ENCODE data around the gene PRDM10.

DNA sequence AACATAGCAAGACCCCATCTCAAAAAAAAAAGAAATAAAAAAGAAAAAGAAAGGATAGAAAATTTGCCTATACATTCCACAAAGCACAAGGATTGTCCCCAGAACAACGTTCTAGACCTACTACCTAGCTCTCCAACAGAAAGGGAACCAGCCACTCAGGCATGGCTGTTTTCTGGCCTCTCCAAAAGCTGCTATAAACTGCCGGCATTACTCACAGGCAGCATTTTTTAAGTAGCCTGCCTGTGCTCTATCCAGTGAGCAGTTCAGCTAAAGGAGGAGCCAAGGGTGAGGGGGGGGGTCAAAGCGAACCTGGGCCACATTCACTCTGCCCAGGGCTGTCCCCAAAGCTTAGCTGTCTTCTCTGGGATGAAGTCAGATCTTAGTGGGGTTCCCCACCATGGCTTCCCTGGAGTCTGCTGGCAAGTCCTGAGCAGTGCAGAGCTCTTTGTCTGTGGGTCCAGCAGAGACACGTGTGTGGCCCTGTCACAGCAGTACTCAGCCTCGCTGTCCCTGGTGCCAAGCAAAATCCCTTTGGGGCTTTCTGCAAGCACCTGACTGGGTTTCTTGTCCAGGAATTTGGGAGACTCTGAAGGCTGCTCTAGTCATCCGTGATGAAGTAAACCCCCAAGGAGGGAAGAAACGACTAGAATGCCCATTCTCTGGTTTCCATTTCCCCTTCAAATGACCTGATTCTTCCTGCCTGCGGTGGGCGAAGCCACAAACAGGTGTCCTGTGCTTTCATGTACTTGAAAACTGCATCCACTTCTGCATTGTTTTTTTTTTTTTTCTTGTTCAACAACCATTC lies 2.5 kb downstream of the KCNJ5 start:
- PRO-cap, 3 experiments, result no peak in any of the 3 experiments
- RRBS, result no CpG with 5 or more reads among the region's 9 CpGs

- PRO-cap, 3 experiments, result no peak in any of the 3 experiments
- RRBS, result no CpG with 5 or more reads among the region's 4 CpGs
Measured at GRCh38 chr11:128894604-128894932, 3.4 kb downstream of the KCNJ5 start.

GRCh38 chr11:129021391-129021655 lies 78.7 kb upstream of the TP53AIP1 start:
- PRO-cap, 3 experiments, result no peak in any of the 3 experiments
- RRBS, result no CpG with 5 or more reads among the region's 1 CpG

DNA sequence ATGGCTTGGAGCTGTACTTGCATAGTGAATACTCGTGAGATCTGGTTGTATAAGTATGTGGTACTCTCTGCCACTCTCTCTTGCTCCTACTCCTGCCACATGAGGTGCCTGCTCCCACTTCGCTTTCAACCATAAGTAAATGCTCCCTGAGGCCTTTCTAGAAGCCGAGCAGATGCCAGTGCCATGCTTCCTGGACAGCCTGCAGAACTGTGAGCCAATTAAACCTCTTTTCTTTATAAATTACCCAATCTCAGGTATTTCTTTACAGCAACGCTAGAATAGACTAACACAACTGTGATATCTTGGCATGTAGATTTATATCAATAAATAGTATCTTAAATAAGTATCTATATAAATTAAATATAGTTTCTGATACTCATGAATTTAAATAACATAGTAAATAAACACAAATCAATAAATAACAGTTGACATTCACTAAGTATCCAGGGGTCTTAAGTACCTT lies 88.2 kb upstream of the TP53AIP1 start:
- PRO-cap, 3 experiments, result no peak in any of the 3 experiments
- RRBS, result no CpG with 5 or more reads among the region's 4 CpGs

DNA sequence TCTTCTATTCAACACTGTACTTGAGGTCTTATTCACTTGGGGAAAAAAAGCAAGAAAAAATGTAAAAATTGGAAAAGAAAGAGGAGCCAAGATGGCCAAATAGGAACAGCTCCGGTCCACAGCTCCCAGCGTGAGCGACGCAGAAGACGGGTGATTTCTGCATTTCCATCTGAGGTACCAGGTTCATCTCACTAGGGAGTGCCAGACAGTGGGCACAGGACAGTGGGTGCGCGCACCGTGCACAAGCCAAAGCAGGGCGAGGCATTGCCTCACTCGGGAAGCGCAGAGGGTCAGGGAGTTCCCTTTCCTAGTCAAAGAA lies 18.3 kb downstream of the ARHGAP32 start:
- PRO-cap, 3 experiments, result no peak in any of the 3 experiments
- RRBS, result no CpG with 5 or more reads among the region's 11 CpGs

- PRO-cap, 3 experiments, result no peak in any of the 3 experiments
- RRBS, result no CpG with 5 or more reads among the region's 3 CpGs
Measured at GRCh38 chr11:129243551-129244005, 51.5 kb upstream of the ARHGAP32 start.

DNA sequence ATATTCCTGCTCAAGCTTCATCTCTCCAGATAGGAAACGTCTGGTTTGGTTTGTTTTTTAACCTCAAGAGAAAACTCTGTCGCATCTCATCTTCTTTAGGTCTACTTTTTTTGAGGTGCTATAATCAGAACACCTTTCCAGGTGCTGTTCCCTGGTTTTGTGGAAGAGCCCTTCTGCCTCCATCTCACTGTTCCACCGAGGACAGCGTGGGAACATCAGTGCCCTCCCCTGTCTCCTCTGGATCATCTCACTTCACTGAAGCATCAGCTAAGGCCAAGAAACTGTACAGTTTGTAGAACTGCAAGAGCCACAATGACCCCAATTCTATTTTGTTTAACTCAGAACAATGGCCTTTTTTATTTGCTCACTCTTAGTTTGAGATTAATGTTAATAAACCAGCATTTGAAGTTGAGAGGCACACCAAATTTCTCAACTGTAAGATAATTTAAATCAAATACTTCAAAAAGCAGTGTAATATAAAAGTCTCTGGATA lies 82.2 kb upstream of the ARHGAP32 start:
- PRO-cap, 3 experiments, result no peak in any of the 3 experiments
- RRBS, result no CpG with 5 or more reads among the region's 4 CpGs

GRCh38 chr11:129768318-129768816 lies 47.3 kb upstream of the TMEM45B start:
- PRO-cap, 3 experiments, result no peak in any of the 3 experiments
- RRBS, result no CpG with 5 or more reads among the region's 1 CpG

DNA sequence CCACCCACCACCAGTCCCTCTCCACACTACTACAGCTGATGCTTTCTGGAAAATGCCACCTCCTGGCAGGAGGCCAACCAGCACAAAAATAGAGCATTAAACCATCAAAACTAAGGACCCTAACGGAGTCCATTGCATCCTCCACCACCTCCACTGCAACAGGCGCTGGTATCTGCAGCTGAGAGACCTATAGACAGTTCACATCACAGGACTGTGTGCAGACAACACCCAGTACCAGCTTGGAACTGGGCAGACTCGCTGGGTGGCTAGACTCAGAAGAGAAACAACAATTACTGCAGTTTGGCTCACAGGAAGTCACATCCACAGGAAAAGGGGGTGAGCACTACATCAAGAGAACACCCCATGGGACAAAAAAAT lies 11.7 kb upstream of the TMEM45B start:
- PRO-cap, 3 experiments, result no peak in any of the 3 experiments
- RRBS, result no CpG with 5 or more reads among the region's 3 CpGs

DNA sequence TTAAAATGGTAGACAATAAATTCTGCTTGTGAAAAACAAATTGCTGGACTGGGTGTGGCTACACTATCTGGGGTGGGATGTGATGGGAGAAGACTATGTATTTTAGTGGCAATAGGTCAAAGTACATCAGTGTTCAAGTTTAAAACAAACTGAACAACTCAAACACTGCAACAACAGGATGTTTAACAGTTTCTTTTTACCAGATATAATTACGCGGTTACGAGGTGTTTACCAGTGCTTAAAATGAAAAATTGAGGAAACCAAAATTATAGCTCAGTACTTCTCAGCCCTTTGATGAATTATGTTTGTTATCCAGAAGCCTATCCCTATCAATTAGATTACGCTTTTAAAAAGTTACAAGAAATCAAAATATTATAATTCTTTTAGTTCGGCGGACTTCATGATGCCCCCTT lies 3.2 kb downstream of the PRDM10 start:
- PRO-cap, 3 experiments, result no peak in any of the 3 experiments
- RRBS, result no CpG with 5 or more reads among the region's 6 CpGs

DNA sequence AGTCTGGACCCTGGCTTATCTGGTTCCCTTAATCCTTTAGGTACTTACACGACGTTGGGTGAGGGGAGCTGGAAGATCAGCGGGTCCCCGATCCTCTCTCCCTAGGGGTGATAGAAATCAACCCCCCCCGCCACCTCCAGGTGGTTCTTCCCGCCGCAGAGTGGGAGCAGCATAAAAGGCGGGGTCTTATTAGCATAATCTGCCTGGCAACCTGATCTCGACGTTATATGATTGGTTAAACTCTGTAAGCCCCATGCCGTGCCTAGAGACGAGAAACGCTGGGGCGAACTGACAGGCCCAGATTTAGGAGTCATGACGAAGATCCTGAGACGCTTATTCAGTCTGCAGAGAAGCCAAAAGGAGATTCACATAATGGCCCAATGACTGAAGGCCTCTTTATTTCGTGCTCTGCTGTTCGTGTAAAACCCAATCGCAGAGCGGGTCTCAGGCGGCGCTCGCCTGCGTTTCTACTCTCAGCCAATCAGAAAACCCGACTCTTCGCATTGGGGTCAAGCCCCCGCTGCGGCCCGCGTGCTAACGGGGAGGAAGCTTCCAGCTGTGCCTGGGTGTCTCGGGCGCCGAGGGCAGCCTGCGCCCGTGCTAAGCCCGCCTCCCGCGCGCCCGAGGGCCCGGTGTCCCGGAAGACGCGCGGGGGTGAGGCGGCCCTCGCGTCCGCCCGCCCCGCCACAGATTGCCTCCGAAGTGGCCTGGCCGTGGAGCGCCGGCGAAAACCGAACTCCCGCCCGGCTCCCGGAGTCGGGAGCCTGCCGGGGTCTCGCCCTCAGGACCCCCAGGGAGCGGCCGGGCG lies at the start of gene PRDM10:
Gene PRDM10 (minus strand): TSS at position 162 of the 808 bp plus-strand sequence.
- PRO-cap, 3 experiments, result peak in 3 of 3 experiments; most common plus-strand start position 265 of the sequence (in 2); most common minus-strand start position 162 of the sequence (in 3)
- RRBS, result 1% methylated on average over 11 of the region's 67 CpGs

DNA sequence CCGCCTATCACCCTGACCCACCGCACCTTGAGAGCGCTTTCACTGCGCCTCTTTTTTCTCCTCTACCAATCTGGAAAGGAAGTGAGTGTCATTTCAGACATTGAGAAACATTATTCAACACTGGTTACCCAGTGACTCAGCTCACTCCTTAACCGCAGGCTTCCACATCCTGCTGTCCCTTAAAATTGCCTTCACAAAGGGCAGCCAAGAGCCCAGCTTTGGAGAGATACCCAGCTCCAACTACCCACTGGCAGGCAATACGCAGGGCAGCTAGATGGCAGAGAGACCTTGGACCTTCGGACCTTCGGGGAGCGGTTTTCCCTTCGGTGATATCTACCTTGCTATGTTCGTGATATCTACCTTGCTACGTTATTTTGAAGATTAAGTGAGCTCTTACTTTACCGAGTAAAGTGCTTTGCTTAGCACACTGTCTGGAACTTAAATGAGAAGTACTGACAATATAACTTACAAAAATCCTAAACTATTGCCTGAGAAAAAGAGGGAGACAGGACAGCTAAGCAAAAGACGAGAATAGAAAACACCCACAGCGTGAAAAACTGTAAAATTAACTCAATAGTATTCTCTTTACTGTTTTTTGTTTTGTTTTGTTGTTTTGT lies 955 bp upstream of the PRDM10 start:
- PRO-cap, 3 experiments, result peak in 3 of 3 experiments; most common plus-strand start position 165 of the sequence (in 1); most common minus-strand start position 64 of the sequence (in 2)
- RRBS, result no CpG with 5 or more reads among the region's 15 CpGs

DNA sequence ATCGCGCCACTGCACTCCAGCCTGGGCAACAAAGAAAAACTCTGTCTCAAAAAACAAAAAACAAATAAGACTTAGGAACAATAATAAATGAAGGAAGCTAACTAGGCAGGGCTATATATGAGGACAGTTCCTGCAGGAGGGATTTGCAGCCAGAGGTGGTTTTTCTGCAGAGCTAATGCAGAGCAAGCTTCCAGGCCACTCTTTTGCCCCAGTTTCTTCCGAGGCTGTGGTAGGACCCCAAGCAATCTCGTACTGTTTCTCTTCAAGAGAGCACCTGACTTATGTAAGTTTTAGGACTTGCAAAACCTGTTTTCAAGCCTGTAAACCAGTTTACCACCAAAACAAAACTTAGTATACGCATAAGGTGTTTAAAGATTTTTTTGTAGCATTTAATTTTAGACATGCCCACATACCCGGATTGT lies 7.7 kb upstream of the APLP2 start:
- PRO-cap, 3 experiments, result peak in 1 of 3 experiments; most common minus-strand start position 226 of the sequence (in 1)
- RRBS, result no CpG with 5 or more reads among the region's 6 CpGs

DNA sequence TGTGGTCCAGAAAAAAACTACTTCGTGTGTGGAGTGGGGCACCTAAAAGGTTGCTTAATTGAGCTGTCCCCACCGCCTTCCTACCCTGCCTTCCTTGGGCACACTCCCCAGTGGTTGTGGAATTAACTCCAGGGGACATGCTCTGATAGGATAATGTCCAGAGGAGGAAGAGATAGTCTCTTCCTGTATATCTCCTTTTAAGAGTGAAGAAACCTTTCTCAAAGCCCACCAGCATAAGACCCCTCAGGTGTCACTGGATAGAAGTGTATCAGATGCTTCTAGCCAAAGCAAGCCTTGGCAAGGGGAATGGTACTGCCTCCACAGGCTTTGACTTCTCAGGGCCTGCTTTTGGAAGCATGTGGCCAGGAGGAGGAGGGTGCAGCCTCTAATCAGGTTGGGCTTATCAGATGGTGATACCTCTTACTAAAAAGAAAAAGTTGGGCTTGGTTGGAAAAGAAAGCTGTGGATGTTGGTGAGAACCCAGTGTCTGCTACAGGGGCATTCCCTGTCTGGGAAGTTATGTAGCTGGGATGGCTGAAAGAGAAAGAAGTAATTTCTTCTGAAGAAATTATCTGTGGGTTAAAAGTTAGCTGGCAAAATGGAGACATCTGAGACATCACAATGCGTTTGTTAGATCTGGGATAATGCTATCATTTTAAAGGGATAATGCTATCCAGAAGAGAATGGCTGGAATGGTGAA lies 7.0 kb downstream of the APLP2 start:
- PRO-cap, 3 experiments, result no peak in any of the 3 experiments
- RRBS, result no CpG with 5 or more reads among the region's 3 CpGs

DNA sequence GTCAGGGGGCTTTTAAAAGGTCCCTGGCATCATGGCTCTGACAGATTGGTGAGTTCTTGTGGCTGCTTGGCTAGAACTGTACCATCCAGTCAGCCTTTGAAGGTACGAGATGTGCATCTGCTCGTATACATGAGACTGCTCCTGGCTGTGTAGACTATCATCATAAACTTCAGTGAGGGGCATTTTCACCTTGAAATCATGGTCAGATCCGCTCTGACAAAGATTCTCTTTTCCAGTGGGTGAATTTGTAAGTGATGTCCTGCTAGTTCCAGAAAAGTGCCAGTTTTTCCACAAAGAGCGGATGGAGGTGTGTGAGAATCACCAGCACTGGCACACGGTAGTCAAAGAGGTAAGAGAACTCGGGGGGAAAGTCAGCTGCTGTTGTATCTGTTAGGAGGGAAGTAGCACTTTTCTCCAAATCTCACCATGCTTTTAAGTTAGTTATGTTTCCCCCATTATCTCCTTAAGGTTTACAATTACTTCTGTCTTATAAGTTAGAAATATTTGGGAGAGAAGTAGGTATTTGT lies 39.0 kb upstream of the ST14 start:
- PRO-cap, 3 experiments, result no peak in any of the 3 experiments
- RRBS, result no CpG with 5 or more reads among the region's 6 CpGs

DNA sequence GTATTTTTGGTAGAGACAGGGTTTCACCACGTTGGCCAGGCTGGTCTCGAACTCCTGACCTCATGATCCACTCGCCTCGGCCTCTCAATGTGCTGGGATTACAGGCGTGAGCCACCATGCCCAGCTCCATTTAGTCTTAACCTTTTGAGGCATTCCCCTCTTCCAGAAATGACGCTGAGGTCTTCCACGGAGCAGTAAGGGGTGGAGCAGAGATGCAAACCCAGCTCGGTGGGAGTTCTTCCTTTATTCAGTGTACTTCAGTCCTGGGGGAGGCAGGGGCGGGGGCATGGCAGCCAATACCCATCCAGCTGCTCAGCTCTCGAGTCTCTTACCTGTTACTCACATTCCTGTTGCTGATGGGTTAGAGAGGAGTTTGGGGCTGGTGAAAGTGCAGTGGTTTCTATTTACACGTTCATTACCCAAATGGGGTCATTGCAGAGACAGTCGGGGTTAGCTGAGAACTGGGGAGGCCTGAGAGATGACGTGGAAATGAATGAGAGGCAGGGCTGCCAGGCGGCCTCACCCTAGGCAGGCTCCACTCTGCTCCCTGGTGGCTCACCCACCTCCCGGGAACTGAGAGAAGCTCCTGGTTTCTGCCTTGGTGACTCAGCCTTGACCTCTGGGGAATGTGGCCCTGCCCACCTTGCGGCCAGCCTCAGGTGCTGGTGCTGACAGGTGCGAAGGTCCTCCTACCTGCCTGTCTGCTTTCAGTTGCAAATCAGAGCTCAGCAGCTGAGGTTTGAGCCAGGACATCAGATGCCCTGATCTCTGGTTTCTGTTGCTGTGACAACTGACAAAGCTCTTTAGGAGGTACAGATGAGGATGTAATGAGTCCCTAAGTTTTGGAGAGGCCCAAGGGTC lies 13.4 kb upstream of the ST14 start:
- PRO-cap, 3 experiments, result no peak in any of the 3 experiments
- RRBS, result no CpG with 5 or more reads among the region's 17 CpGs

- PRO-cap, 3 experiments, result no peak in any of the 3 experiments
- RRBS, result 25% methylated on average over 6 of the region's 16 CpGs
Measured at GRCh38 chr11:130179848-130180455, 20.4 kb downstream of the ST14 start.

- PRO-cap, 3 experiments, result no peak in any of the 3 experiments
- RRBS, result no CpG with 5 or more reads among the region's 10 CpGs
Measured at GRCh38 chr11:130232533-130233653, 73.3 kb downstream of the ST14 start.

GRCh38 chr11:130315716-130316303 lies 1.1 kb upstream of the ZBTB44 start:
- PRO-cap, 3 experiments, result no peak in any of the 3 experiments
- RRBS, result 12% methylated on average over 6 of the region's 24 CpGs

DNA sequence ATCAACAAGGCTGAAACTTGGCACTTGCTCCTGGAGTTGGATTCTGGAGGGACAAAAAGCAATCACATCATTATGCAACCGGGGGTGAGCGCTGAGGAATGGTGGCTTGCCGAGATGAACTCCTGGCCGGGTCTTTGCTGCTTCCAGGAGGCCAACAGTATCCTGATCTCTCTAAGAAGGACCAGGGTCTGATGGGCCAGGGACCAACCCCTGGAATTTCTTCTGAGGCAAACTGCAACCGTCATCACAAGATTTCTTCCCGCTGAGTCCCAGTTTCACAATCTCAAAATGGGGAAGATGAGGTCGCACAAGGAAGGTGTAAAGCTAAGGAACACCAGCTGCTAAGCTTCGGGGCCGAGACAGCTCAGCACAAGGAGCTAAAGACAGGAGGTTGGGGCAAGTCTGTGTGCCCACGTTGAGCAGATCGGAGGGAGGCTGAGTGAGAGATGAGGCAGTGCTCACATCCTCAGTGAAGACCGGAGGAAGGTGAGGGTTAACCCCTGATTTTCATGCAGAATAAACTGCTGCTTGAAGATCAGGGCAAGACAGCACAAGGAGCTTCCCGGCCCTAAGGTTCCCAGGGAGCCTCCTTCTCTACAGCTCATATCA lies 7.5 kb downstream of the ADAMTS8 start:
- PRO-cap, 3 experiments, result no peak in any of the 3 experiments
- RRBS, result 18% methylated on average over 6 of the region's 13 CpGs